Jejunum (tissue), 1 donor: ENCODE measurements around a stretch of chr9.

GRCh38 chr9:97923710-97924626 lies 1.7 kb upstream of the TRMO start:
- PRO-cap = no peak

- PRO-cap = no peak
These were observed 29.2 kb downstream of the ANP32B start for GRCh38 chr9:98012371-98012717.

DNA sequence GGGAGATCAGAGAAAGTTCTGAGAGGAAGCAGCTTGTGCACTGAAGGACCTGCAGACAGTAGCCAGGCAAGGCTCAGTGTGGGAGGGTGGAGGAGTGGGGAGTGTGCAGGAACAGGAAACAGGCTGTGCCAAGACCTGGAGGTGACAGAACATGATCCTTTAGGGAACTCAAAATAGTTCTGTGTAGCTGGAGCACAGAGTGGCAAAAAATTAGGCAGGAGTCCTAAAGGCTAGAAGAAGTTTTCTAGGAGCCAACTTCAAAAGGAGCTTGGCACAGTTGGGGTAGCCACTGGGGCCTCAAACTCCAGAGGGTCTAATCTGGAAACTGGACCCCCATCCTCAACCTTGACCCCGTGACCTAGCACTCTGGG lies 19.1 kb upstream of the NANS start:
- PRO-cap = no peak

GRCh38 chr9:98057474-98057764 lies 887 bp downstream of the NANS start:
- PRO-cap = no peak

- PRO-cap = bidirectional peak, plus-strand start at chr9:98177132, minus-strand start at chr9:98176861
These were observed 15.9 kb downstream of the CORO2A start for GRCh38 chr9:98176567-98177002.

- PRO-cap = no peak
These were observed 26.6 kb upstream of the CORO2A start for GRCh38 chr9:98218726-98219657.

GRCh38 chr9:98243733-98244303 lies 11.6 kb downstream of the TBC1D2 start:
- PRO-cap = no peak

GRCh38 chr9:98253311-98254292 lies 1.8 kb downstream of the TBC1D2 start:
- PRO-cap = no peak

DNA sequence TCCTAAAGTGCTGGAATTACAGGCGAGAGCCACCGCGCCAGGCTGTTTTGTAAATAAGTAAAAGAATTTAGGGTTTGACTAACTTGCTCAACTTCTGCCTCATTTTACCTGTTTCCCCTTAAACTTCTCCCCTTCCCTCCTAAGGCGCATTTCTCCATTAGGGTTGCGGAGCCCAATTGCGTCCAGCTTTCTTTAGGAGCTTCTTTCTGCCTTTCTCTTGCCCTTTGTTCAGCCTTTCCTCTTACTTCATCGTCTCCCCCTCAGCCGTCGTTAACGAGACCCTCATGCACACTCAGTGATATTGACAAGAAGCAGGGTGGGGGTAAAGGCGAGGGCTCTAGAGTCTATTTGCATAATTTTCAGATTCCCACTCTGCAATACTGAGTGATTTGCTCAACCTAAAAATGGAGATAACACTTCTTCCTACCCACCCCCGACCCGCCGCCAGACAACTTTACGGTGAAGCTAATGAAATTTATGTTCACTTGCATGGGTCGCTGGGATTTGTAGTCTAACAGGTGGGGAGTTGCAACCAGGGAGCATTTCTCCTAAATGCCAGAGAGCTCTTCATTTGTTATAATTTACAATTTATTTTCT lies 1.2 kb upstream of the TBC1D2 start:
- PRO-cap = unidirectional peak, minus-strand start at position 456 of the sequence

DNA sequence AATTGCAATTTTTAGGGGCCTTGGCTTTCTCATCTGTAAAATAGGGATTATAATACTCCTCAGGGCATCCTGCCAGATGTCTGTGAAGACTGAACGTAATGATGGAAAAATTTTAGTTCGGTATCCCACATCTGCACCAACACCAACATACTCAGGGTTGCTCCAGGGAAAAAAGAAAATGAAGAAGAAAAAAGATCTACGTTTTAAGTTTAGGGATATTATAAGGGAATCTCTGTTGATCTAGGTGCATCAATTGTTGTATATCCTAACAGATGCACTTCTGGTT lies 8.1 kb upstream of the TBC1D2 start:
- PRO-cap = no peak

- PRO-cap = no peak
These were observed 101.0 kb downstream of the GABBR2 start for GRCh38 chr9:98607783-98608174.

DNA sequence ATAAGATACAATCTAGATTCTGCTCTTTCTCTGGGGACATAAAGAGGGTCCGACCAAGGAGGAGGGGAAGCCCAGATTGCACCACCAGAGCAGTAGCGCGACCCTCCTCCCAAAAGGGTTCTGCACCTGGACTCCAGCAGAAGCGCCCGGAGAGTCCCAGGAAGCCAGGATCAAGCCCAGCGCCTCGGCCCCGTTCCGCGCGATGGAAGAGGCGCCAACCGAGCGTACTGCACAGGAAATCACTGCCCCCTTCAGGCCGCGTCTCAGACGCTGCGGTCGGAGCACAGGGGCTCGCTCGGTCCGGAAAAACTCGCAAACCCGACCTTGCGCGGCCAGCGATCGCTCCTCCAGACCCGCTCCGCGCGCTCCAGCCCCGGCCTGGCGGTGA lies 1.6 kb downstream of the GABBR2 start:
- PRO-cap = no peak

GRCh38 chr9:98707506-98708336 lies 1.0 kb downstream of the GABBR2 start:
- PRO-cap = no peak

DNA sequence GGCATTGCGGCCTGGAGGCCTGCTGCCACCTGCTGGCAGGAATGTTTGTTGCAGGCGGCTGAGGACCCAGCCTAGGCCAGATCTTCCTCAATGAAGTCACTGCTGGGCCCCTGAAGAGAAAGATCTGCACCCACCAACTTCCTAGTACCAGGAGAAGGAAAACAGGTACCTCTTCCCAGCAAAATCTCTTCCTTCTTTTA lies 5.1 kb downstream of the ANKS6 start:
- PRO-cap = no peak

DNA sequence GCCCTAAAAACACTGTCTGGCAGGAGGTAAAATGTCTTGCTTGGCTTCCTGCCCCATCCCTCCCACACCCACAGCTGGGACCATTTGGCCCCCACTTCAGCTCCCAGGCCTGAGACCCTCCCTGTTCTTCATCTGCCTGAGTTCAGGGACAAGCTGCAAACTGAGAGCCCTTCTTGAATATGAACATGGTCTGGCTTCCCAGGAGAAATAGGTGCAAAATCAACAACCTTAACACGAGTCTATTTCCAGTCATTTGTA lies 3.4 kb upstream of the COL15A1 start:
- PRO-cap = no peak

DNA sequence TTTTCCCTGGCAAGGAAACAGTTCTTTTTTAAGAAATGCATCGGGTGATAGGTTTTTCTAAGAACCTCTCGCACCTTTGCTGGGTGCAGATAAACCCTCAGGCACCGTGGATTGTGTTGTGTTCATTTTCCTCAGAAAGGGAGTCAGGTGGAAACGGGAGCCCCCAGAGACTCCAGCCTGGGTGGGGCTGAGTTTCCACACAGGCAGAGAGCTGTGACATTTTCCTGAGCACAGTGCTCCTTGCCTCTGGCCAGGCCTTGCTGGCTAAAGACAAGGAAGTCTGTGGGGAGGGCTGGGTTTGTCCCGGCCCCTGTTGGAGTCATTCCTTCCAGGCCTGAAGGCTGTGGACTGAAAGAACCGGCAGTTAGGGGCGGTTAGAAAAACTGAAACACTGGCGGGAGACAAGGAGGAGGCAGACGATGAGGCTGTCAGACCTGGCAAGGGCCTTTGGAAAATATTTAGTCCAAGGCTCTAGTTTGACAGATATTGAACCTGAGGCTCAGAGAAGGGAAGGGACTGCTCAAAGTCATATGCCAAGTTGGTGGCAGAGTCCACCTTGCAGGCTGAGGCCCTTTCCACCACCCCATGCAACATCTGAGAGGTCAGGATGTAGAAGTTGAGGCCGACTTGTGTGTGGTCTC lies 29.9 kb downstream of the COL15A1 start:
- PRO-cap = no peak

- PRO-cap = no peak
These were observed 33.6 kb upstream of the TGFBR1 start for GRCh38 chr9:99071169-99071916.

GRCh38 chr9:99092832-99093442 lies 12.0 kb upstream of the TGFBR1 start:
- PRO-cap = no peak

DNA sequence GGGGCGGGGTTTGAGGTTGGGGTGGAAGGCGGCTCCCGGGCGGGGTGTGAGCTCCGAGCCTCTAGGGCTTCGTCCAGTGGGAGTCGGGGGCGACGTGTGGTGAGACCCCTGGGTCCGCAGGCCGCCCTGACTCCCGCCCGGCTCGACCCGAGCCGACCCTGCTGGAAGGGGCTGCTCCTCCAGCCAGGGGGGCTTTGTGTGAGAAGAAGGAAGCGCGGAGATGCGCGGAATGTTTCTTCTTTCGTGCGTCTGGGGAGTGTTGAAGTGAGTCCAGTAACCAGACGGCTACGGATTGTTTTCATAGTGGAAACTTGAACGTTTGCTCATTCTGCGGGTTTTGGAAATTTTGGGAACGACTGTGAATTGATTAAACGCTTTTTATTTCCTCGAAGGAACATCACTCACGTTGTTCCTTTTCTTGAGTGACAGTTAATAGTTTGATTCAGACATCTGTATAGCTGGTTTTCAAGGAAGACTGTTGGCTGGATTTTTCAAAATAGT lies 905 bp downstream of the TGFBR1 start:
- PRO-cap = unidirectional peak, minus-strand start at position 251 of the sequence

GRCh38 chr9:99356144-99357409 lies 134.5 kb downstream of the SEC61B start:
- PRO-cap = no peak